ENCODE measurements around a stretch of chr6.

DNA sequence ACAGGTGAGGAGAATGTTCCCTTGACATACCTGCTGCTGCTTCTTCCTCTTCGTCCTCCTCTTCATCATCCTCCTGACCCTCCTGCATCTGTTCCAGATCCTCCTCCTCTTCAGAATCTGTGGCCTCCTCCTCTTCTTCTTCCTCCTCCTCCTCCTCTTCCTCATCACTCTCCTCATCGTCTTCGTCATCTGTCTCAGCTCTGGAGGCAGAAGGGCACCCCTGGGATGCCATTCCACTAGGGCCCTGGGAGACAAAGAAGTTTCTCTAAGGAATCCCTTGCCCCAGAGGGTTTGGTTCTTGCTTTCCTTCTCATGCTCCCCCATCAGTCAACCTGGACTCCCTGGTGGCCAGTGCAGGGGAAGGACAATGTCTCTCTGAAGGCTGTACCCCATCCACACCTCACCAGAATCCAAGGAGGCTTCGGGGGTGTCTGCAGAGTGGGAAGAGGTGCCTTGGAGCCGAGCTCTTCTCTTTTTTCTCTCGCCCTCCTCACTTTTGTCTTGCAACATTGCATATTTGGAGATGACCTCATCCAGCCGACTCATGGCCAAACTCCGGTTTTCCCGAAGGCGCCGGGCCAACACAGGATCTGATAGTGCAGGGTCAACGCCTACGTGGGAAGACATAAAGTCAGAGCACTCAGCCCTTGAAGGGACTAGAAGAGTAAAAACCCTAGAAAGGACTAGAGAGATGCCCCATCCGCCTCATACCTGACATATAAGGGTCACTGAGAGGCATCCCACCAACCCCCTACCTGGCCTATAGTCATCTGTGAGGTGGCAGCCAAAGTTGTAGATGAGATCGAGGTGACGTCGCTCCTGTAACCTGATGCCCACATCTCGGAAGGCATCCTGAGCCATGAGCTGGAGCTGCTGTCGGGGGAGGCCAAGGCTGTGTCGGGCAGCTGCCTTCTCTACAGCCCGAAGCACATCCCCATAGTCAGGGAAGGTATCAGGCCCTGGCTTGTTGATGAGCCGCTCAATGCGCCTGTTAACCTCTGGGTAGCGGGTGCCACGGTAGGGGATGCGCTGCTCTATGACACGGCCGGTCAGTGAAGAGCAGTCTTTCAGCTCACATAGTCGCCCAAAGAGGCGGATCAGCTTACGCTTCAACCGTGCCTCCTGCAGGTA, 2.4 kb downstream of the DAXX start:
- PRO-cap: no peak
- RAMPAGE, long total RNA: no peak

DNA sequence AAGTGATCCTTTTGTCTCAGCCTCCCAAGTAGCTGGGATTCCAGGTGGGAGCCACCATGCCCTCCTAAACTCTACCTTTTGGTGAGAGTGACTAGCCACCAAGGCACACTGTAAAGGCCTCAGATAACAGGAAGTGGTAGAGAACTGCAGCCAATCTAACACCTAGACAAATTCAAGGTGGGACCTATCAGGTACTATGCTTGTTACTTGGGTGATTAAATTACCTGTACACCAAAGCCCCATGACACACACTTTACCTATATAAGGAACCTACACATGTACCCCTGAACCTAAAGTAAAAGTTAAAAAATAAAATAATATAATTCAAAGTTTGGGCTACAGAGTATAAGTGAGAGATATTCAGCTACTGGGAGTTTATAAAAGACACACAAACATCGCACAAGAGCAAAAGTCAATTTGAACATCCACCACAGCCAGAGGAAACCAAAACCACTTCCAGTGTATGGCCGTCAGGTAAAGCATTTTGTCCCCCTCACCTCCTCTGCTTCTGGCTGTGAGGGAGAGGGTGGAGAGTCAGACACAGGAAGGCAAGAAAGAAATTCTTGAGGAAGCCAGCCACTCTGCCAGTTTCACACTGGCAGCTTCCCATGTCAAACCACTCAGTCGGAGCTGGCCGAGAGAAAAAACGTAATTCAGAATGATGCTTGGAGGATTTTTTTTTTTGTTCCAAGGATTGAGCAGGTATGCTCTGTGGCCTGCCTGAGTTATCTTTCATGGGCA, 15.5 kb upstream of the SMIM40 start:
- PRO-cap: unidirectional peak, minus-strand start at position 89 of the sequence
- RAMPAGE, long total RNA: no peak

DNA sequence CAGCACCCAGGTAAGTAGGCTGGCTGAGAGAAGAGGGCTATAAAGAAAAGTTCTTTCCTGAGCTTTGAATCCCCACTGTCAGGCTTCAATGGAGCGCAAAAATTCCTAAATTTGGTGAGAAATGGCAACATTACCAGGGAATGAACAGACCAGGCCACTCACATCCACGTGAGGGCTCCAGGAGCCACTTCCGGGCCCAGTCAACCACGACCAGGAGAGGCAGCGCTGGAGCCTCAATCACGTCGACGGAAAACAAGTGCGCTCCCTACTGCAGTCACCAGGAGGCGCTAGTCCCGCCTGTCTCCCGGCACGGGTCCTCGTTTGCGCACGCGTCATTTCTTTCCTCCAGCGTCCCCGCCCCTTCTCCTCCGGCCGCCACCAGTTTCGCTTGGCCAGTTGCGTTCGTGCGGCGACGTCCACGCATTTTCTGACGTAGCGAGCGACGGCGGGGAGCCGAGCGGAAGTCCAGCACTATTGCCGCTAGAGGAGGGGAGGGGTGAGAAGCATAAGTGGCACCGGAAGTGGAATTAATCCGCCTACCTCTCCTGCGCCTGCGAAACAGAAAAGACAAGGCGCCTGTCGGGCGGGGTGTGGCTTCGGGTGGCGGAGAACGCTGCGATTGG, 382 bp upstream of the KIFC1 start:
- PRO-cap: bidirectional peak, plus-strand start outside the sequence, minus-strand start at position 254 of the sequence
- RAMPAGE, long total RNA: no peak

DNA sequence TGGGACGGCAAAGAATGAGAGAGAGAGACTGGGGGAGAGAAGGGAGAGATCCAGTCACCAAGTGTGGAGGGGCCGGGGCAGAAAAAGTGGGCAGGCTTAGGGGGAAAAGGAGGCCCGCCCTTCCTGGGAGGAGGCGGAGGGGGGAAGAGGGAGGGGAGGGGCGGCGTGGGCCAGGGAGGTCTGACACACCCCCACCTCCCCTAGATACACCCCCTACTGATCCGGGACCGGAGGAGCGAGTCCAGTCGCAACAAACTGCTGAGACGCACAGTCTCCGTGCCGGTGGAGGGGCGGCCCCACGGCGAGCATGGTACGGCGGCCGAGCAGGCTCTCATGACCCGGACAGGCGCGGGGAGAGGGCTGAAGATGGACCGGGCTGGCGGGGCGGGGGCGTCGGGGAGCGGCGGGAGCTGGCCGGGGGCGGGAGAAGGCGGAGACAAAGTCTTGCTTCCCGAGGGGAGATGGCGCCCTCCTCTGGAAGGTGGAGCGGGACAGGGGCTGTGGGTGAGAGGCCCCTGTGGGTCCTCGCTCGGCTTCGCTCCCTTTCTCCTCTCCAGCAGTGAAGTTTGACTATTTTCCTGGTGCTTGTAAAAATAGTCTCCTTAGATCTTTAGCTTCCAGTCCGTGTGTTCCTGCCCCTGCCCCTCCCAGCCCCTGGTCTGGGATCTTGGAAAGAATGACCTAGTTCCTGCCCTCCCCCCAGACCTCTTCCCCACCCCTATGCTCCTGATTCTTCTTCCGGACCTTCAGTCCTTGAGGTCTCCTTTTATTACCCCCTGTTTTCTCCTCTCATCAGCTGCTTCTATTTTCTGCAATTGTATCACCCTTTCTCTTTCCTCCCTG, 6.0 kb downstream of the SYNGAP1 start:
- PRO-cap: bidirectional peak, plus-strand start at position 216 of the sequence, minus-strand start at position 86 of the sequence; bidirectional peak, plus-strand start at position 507 of the sequence, minus-strand start at position 402 of the sequence
- RAMPAGE, long total RNA: no peak

DNA sequence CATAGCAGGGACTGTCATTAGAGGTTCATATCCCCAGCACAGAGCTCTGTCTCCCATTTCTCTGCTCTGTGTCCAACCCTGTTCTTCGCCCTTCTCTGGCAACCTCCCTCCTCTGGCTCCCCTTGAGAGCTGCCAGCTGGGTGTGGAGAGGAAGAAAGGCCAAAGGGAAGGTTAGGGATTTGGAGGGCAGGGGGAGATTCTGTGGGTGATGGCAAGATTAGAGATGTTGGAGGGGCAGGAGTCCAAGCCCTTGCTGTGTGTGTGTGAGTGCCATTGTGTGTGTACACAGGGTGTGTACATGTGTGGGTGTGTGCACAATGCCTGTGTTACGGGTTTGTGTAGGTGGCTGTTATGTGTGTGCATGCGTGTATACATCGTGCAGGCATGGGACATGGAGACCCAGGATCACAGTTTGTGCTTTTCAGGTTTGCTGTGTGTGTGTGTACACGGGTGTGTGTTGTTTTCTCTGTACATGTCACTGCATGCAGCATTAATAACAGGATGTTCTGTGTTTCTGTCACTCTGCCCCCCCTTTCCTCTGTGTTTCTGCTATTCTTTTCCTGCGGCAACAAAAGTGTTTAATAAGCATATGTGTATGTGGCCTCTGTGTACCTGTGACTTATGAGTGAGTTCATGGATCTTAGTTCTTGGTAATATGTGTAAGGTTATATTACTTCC, 9.6 kb downstream of the SYNGAP1 start:
- PRO-cap: no peak
- RAMPAGE, long total RNA: no peak

DNA sequence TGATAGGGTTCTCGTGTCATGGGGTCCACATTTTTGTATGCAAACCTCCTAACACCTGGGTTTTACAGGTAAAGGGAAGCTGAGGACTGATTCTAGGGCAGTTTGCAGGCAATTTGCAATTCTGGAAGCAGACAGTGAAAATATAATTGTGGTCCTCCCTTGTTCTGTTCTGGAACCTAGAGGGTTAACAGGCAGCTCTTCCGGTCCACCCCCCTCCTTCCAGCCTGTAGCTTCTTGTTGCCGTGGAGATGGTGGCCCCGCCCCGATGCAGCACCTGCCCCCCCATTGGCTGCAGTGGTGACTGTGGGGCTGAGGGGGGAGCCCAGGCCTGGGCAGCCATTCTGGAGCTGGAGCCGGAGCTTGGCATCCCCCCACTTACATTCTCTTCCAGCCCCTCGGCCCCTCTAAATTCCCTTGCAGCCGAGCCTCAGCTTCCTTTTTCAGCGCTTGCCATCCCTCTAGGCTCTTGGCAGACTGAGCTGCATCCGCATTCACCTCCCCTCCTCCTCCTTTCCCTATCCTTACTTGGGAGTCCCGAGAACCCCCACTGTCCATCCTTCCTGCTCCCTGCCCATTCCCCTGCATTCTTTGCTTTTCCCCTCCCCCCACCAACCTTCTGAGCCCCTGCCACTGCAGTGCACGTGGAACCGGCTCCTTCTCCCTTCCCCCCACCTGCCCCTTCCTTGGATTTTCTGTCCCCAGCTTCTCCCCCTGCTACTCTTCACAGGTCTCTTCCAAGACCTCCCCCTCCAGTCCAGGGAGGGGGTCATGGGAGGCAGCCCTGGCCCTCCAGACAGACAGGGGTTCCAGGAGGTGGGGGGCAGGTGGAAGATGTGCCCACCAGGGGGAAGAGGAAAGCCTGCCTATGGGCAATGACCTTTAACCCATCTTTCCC, 11.3 kb downstream of the SYNGAP1 start:
- PRO-cap: unidirectional peak, plus-strand start at position 339 of the sequence
- RAMPAGE, long total RNA: no peak

DNA sequence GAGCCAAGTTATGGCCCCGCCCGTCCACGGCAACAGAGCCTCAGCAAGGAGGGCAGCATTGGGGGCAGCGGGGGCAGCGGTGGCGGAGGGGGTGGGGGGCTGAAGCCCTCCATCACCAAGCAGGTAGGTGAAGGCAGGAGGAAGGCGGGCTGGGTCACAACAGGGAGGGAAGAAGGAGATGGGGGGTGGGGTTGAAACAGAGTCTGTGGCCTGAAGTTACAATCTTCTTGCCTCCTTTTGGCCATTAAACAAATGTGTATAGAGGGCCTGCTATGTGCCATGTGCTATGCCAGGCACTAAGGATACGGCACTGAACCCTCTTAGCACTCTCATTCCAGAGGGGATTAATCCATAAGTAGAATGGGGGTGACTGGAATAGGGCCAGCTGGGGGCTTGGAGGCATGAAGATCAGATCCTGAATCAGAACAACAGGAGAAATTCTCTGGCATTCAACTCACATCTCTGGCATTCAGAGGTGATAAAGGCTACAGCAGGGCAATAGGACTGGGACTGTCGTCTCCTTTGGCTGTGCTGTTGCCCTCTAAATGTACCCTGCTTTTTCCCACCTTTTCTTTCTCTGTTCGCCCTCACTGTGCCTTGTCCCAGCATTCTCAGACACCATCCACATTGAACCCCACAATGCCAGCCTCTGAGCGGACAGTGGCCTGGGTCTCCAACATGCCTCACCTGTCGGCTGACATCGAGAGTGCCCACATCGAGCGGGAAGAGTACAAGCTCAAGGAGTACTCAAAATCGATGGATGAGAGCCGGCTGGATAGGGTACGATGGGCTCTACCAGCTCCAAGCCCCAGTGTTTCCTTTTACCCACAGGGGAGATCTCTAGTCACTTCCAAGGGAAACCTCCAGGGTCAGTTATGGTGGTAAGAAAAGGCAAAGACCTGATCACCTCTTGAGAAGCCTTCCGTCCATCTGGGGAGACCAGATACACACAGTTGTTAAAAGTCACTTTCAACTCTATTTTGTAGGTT, 10.2 kb upstream of the ZBTB9 start:
- PRO-cap: no peak
- RAMPAGE, long total RNA: no peak

- PRO-cap: bidirectional peak, plus-strand start at chr6:33585863, minus-strand start at chr6:33585710
- RAMPAGE, long total RNA: no peak
Observed at GRCh38 chr6:33585394-33586123, 5.5 kb upstream of the BAK1 start.

GRCh38 chr6:33685997-33686777, 25.3 kb downstream of the UQCC2 start:
- PRO-cap: no peak
- RAMPAGE, long total RNA: no peak

- PRO-cap: no peak
- RAMPAGE, long total RNA: no peak
Observed at GRCh38 chr6:33686778-33687642, 24.5 kb downstream of the UQCC2 start.

DNA sequence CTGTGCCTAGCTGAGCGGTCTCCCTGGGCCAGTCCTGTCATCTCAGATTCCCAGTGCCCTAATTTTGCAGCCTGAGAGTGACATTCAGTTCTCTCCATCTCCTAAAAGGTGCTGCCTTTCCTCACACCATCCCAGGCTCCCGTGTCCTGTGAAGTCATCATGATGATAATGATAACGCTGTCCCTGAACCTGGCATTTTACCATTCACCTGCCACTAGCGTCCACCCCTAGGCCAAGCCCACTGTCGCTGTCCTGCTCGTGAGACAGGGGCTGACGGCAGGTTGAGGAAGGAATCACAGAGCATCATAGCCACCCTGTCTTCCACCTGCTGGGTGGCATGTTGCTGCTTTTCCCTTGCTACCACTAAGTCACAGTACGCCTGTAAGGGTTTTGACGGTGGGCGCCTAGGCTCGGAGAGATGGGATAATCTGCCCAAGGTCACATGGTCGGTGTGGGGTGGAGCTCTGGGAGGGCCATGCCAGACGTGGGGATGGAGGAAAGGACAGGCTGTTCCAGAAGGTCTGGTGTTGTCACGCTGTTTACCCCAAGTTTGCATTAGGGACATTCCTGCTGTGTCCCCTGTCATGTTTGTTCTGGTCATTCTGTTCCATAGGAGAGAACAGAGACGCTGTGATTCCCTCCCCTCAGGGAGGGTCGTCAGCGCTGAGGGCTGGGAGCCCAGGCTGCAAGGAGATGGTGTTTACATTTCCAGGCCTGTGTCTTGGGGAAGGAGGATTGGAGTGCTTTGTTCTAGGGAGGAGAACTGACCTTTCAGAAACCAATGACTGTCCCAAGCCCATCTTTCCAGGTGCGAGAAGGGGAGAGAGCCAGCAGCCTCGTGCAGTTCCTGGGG, 16.2 kb downstream of the IP6K3 start:
- PRO-cap: no peak
- RAMPAGE, long total RNA: no peak

DNA sequence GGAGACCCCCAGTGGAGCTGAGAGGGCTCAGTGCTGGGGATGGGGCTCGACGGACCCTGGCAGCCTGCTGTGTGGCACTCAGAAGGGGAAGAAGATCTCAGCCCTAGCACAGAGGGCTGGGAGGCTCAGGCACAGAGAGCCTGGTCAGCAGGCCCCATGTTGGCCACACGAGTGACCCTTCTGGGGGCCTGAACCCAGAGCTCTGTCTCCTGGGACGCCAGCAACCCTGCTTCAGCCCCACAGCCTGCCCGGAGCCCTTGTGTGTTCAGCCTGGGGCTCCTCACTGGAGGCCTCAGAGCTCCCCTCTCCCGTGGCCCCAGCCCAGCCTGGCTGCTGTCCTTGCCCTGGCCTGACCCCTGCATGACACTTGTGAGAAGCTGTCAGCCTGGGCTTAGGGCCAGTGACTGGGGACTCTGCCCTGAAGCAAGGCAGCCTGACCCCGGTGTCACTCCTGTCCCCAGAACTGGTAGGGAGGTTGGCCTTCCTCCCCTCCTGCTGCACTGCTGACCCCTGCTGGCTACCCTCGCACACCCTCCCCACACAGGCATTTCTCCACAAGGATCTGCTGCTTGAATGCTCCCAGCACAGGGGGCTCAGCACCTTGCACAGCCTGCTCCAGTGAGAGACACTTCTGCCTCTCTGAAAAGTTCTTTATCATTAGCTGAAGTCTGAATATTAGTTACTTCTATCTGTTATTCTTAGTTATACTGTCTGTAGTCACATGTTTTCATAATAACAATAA, 15.3 kb upstream of the IP6K3 start:
- PRO-cap: no peak
- RAMPAGE, long total RNA: no peak

GRCh38 chr6:34143557-34144637, 2.0 kb downstream of the GRM4 start:
- PRO-cap: no peak
- RAMPAGE, long total RNA: no peak

DNA sequence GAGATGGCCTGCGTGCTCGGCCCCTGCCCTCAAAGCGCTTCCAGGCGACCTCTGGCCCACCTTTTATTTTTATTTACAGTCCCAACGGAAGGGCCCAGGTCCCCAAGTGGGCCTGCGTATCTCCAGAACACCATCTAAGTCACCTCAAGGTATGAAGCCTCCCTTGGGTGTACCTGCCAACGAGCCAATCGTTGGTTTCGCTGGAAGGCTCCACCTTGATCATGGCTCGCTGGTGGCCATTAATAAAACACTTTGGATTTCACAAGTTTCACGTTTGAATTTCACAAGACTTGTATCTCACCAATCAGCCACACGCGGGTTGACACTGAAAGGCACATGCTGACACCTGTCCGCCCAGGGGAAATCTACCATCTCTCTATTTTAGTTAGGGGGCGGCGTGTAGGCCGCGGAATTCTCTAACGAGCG, 635 bp upstream of the HMGA1 start:
- PRO-cap: unidirectional peak, minus-strand start at position 141 of the sequence
- RAMPAGE, long total RNA: no peak

GRCh38 chr6:34239814-34240459, 3.3 kb downstream of the HMGA1 start:
- PRO-cap: no peak
- RAMPAGE, long total RNA: no peak

- PRO-cap: no peak
- RAMPAGE, long total RNA: no peak
Observed at GRCh38 chr6:34315446-34316451, 66.9 kb upstream of the SMIM29 start.

DNA sequence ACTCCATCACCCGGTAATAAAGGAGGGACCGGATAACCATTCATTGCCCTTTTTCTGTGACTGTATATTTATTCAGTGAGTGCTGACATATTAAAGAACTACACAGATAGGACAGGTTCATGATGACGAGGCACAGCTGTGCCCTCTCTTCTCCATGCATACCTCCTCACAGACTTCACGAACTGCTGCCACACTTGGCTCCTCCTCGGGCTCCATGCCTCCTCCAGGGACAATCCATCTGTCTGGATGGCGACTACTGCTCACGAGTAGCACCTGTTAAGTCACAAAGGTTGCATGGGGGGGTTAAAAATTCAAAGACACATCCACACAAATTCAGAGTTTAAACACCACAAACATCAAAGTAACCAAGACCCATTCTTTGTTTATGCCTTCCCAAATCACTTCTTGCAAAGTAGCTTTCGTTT, 50.8 kb downstream of the NUDT3 start:
- PRO-cap: no peak
- RAMPAGE, long total RNA: no peak

GRCh38 chr6:34546416-34547322, 9.5 kb downstream of the SPDEF start:
- PRO-cap: no peak
- RAMPAGE, long total RNA: no peak

DNA sequence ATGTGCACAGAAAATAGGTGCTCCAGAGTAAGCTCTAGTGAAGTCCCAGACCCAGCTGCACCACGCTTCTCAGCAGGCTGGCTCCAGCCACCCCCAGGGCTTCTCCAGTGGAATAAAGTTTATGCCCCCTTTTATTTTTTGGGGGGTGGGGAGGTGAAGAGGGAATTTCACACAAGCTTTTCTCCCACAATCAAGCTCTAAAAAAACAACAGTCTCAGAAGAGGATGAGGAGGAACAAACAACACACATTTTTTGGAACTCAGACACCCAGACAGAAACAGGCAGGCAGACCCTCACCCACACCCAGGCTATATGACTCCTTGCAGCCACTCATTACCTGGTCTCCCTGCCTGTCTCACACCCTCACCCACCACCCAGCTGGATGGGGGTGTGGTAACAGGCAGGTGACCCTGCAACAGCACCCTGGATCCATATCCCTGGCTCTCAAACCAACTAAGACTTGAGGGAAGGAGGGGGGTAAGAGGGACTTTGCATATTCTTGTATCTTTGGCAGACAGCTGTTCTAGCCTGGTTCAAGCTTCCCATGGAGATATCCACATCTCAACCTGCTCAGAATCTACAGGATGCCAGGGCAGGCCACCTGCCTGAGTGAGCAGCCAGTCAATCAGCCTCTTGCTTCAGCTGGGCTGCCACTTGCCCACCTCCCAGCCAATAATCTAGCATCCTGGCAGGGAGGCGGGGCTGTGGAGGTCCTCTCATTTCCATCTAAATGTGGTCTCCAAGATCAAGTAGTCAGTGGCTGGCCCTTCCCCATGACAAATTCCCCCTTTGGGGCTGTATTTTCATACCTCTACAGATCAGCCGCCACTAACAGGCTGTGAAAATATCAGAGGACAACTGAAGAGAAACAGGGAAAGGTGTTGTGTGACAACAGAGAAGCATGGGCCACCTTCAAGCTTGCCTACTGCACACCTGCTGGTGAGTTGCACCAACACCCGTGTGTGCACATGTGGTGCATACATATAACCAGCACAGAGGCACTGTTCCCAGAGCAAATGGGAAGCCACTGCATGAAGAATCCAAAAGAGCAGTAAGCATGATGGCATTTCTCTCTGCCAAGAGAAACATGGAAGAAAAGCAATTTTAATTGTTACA, 32.9 kb upstream of the SPDEF start:
- PRO-cap: no peak
- RAMPAGE, long total RNA: no peak

DNA sequence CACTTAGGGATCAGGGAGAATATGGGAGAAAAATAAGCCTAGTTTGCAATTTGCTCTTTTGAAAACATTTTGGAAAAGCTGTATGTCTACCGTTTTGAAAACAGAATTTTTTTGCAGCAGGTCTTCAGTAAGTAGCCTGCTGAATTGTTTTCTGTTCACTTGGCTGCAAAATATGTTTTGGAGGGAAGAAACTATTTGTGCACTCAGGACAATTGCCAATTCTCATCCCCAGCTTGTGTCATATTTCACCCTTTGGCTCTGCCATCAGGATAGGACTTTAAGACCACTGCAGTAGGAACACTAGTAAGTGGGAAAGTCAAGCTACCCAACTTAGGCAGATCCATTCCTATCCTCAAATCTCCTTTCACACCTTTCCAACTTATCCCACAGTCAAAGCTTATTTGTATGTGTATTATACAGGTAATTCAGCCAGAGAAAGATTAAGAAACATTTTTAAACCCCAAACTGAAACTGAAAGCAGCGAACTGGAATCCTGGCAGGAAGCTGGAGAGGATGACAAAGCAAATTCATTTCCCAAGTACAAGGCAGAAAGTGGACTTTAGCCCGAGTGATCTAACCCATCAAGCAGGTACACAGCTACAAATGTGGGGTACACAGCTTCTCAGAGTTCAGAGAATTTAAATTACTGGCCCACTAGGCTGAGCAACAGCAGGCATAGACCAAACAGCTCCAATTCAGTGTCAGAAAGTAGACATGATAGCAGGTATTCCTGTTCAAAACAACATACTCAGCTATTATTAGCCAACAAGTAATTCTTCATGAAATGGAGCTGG, 39.3 kb downstream of the ILRUN start:
- PRO-cap: no peak
- RAMPAGE, long total RNA: no peak